NCI-H460 (cell line): ENCODE data around the gene CEBPZ.

DNA sequence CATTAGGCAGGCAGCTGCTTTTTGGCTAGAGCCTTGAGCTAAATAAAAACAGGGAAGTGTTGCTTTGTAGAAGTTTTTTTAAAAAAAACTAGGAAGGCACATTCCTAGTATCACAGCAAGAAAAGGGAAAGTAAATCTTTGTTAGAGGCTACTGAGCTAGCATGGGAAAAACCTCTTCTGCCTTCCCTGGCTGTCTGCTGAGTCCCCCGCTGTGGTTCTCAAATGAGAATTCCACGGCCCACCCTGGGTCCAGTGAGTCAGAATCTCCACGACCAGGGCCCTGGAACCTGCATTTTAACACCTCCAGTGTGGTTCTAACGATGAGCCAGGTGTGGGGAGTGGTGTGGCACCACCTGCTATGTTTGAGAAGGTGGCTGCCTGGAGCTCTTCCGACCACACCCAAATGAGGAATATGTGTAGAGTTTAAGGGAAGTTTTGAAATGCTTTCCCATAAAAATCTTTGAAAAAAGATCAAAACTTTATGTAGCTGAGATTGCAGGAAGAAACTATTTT lies 66.5 kb downstream of the VIT start:
RAMPAGE:
- cytosol, long total RNA, result no peak
- long total RNA, result no peak
- nucleus, long total RNA, result no peak

GRCh38 chr2:37179857-37180333 lies 8.6 kb downstream of the SULT6B1 start:
RAMPAGE:
- cytosol, long total RNA, result no peak
- long total RNA, result no peak
- nucleus, long total RNA, result no peak

DNA sequence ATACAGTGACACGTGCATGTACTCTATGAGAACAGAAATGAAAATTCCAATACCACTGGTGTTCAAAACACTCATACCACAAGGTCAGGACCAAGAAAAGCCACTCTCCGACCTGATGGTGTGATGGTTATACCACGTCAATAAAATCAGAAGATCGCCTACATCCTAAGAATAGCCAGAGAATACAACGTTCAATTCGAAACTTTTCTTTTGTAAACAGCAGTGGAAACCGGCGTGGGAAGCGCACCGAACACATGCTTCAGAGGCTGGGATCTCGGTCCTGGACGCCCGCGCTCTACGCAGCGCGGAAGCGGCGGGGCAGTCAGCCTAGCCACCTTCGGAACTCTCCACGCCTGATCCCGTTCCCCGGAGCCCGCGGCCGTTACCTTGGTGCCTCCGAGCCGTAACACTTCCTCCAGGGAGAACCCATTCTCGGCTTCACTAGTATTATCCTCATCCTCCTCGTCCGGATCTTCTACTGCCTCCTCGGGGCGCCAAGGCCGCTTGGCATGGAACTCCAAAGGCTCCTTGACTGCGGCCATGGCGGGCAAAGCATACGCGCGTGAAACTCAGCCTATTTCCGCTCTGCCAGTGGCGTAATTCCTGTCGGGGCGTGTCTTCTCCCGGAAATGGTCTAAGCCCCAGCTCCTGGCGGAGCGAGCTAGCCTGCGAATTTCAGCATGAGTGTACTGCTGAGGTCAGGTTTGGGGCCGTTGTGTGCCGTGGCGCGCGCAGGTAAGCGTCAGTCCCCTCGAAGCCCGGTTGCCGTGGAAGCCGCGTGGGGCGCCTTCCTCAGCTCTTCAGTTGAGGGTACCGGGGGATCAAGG lies at the start of gene CEBPZ:
Gene CEBPZ, minus strand, starts transcription at position 571 of the 827 bp plus-strand sequence.
RAMPAGE:
- cytosol, long total RNA, result start-site peak on the minus strand centred at position 552 of the sequence, 48 bp wide, 3,122 and 1,969 reads in 2 replicates; start-site peak on the plus strand centred at position 652 of the sequence, 64 bp wide, 353 and 298 reads in 2 replicates
- long total RNA, result start-site peak on the minus strand centred at position 544 of the sequence, 33 bp wide, 351 and 816 reads in 2 replicates; start-site peak on the plus strand centred at position 640 of the sequence, 39 bp wide, 72 and 391 reads in 2 replicates
- nucleus, long total RNA, result start-site peak on the minus strand centred at position 553 of the sequence, 34 bp wide, 2,694 and 832 reads in 2 replicates; start-site peak on the plus strand centred at position 662 of the sequence, 43 bp wide, 694 and 264 reads in 2 replicates

RAMPAGE:
- cytosol, long total RNA, result no peak
- long total RNA, result no peak
- nucleus, long total RNA, result no peak
Measured at GRCh38 chr2:37343336-37344126, 899 bp upstream of the QPCT start.

DNA sequence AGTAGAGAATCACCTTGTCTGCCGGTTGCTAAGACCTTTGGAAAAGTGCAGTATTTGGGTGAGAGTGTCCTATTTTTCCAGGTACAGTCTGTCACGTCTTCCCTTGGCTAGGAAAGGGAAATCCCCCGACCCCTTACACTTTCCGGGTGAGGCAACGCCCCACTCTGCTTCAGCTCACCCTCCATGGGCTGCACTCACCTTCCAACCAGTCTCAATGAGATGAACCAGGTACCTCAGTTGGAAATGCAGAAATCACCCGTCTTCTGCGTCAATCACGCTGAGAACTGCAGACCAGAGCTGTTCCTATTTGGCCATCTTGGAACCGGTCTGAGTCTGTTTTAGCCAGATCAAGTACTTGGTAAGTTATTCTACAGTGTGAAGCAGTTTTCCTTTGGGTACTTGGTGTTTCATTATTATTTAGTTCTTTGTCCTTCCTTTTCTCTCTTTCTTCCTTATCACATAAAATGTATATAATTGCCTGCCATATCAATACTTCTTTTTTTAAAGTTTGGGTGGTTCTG lies 71.4 kb downstream of the CDC42EP3 start:
RAMPAGE:
- cytosol, long total RNA, result no peak
- long total RNA, result no peak
- nucleus, long total RNA, result no peak

GRCh38 chr2:37629328-37629617 lies 42.2 kb downstream of the CDC42EP3 start:
RAMPAGE:
- cytosol, long total RNA, result no peak
- long total RNA, result no peak
- nucleus, long total RNA, result no peak

DNA sequence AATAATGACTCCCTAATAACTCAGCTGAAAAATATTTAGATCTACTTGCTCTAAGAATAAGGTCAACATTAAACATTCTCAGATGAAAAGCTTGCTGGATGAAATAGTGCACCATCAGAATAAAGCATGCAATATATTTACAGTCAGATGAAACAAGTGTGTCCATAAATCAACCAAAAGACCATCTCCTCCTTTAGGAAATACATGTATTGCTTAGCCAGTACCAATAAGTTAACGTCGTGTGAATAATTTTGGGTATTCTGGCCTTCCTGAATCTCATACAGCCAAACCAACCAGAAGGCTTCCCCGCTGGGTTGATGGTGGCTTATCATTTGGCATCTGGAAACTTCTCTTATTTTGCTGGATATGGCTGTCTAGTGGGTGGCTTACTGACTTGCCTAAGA lies 29.4 kb downstream of the CDC42EP3 start:
RAMPAGE:
- cytosol, long total RNA, result no peak
- long total RNA, result no peak
- nucleus, long total RNA, result no peak

RAMPAGE:
- cytosol, long total RNA, result no peak
- long total RNA, result no peak
- nucleus, long total RNA, result no peak
Measured at GRCh38 chr2:37665942-37666621, 5.4 kb downstream of the CDC42EP3 start.

DNA sequence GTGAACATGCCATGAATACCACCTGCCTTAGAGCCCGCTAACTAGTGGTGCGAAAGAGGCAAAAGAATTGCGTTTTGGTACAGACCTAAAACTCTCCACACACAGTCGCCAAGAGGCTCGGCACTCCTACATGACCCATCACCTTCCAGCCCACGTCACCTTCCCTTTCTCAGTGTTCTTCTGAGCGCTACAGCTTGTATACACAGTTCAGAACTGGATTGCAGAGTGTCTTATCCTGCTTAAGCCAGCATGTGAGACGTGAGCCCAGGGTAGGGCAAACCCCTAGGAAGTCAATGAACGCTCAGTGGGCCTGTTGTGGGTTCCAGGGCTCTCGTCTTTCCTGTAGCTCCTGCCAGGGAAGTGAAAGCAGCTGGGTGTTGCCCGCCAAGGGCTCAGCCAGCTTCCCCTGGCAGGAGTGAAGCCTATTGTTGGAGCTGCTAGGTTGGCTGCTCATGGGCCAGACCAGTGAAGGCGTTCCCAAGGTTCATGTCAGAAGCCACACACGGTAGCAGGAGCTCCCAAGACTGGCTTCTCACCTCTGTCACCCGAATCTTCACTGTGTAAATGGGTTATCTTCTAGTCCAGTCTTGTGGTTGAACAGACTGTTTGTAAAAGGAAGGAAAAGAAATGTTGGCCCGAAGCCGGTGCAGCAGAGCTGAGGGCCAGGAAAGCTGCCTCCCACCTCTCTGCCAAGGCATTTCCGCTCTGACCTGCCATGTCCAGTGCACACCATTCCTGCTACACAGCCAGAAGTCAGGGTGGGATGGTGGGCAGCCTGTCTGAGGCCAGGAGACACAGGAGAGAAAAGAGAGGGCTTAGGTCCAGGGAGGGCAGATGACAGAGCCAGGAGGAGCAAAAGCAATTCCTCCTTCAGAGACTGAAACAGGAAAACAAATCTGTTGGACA lies 69.7 kb upstream of the RMDN2 start:
RAMPAGE:
- cytosol, long total RNA, result no peak
- long total RNA, result no peak
- nucleus, long total RNA, result no peak

GRCh38 chr2:37905048-37905492 lies 20.0 kb upstream of the RMDN2 start:
RAMPAGE:
- cytosol, long total RNA, result no peak
- long total RNA, result no peak
- nucleus, long total RNA, result no peak

DNA sequence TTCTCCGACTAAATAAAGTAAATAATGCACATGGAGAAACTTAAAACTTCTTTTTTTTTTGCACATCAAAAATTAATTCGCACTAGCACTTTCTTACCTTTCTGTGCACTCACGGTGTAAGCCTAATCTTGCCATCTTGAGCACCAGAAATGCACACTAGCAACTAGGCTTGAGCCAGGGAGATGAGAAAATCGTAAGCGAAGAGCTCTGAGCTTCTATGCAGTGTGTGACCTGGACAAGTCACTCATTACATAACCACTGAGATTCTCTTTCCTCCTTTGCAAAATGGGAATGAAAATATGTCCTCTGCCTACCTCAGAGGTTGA lies 8.8 kb upstream of the RMDN2 start:
RAMPAGE:
- cytosol, long total RNA, result no peak
- long total RNA, result no peak
- nucleus, long total RNA, result no peak

RAMPAGE:
- cytosol, long total RNA, result no peak
- long total RNA, result no peak
- nucleus, long total RNA, result no peak
Measured at GRCh38 chr2:38068881-38069412, 7.0 kb downstream of the CYP1B1 start.

DNA sequence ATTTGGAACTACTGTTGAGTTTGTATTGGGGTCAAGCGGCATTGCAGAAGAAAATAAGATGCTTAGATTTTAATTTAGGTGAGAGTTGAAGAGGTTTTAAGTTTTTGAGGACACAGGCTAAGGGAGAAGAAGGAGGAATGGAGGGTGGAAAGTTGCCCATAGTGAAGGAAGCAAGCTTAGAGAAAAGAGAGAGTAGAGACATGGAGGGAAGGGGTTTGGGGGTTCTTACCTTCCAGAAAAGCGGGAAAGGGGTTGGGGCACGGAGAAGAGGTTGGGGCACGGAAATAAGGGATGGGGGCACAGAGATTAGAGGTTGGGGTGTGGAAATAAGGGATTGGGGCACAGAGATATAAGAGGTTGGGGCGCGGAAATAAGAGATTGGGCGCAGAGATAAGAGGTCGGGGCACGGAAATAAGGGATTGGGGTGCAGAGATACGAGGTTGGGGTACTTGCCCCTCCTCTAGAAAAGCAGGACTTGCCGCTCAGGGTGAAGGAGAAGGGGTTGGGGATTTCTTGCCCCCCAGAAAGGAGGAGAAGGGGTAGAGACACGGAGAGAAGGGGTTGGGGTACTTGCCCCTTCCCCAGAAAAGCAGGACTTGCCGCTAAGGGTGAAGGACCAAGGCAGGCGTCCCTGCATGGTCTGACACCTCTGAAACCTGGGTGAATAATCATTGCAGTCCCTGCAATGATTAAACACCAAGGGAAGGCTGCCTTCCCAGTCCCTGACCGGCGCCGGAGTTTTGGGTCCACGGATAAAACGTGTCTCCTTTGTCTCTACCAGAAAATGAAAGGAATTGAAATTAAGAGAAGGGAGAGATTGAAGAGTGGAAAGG lies 9.3 kb upstream of the CYP1B1 start:
RAMPAGE:
- cytosol, long total RNA, result no peak
- long total RNA, result no peak
- nucleus, long total RNA, result no peak

DNA sequence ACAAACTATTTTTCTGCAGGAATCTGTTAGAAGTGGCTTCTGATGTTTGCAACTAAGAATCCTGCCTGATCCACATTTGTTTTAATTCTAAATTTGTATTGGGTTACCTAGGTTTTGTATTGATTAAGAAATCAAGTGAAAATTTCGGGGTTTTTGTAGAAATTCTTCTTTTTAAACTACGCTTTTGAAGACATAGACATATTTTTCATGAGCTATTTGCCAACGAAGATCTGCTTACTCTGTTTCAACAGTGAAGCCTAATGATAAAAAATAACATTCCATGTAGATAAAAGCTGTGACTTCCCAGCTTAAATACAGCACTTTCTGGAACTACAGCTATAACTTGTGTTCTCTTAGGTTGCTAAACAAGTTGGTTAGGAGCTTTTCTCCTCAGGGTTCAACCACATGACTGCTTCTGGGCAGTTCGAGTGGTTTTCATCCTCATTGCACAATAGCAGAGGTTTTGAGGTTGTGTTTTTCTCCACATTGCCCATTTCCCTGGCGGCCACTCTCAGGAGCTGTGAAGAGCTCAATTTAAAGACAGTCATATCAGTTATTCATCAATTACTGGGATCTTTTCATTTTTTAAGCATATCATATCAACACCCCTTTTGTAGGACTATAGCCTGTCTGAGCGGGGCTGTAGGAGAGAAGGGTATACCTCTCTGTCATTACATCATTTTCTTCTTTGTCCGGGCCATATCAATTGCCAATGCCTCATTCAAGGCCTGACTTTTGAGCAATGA lies 102.1 kb upstream of the CYP1B1 start:
RAMPAGE:
- cytosol, long total RNA, result no peak
- long total RNA, result no peak
- nucleus, long total RNA, result no peak

DNA sequence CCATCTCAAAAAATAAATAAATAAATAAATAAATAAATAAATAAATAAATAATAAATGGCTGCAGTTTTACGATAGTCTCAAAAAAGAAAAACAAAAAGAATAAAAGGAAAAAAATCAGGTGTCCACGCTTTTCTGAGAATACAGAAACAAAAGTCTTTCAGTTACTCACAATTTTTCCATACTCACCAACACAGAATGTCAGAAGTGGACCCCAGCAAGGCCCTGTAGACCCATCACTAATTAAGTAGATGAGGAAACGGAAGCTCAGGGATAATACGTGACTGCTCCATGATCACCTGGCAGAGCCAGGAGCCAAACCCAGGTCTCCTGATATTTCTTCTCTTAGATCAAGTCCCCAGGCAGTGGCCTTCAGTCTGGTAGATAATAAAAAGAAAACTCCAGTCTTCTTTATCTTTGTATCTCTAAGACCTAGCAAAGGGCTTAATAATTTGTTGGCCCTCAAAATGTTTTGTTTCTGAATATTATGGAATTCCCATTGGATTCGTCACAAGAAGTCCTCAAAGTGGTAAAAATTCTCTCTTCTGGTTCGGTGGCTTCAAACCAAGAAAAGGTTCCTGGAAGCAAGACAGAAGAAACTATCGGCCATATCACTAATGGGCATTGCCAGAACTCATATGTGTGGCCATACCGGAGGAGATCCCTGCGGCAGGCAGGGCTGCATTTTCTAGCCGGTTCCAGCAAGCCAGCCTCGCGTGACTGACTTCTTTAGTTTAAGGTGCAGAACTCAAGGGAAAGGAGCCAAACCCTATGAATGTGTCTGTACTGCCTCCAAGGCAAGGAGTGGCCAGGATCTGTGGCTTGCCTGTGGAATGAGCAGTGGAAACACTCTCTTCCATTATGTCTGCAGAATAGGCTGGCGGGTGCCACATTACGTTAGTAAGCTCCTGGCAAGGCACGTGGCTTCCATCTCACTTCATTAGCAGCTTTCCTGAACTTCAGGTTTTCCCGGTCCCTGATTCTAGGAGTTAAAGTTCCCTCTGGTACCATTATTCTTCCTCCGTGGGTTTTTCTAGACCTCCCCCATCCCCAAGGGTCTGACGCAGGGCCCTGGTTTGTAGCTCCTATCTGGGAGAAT lies 137.9 kb downstream of the ATL2 start:
RAMPAGE:
- cytosol, long total RNA, result no peak
- long total RNA, result no peak
- nucleus, long total RNA, result no peak

RAMPAGE:
- cytosol, long total RNA, result no peak
- long total RNA, result no peak
- nucleus, long total RNA, result no peak
Measured at GRCh38 chr2:38508193-38508673, 94.5 kb downstream of the HNRNPLL start.

DNA sequence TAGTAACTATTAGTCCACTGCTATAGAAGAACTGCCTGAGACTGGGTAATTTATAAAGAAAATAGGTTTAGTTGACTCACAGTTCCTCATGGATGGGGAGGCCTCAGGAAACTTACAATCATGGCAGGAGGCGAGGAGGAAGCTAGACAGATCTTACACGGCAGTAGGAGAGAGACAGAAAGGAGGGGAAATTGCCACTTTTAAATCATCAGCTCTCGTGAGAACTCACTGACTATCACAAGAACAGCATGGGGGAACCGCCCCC lies 5.3 kb downstream of the GALM start:
RAMPAGE:
- cytosol, long total RNA, result no peak
- long total RNA, result no peak
- nucleus, long total RNA, result no peak

RAMPAGE:
- cytosol, long total RNA, result no peak
- long total RNA, result no peak
- nucleus, long total RNA, result no peak
Measured at GRCh38 chr2:38733421-38734012, 17.6 kb downstream of the SRSF7 start.

RAMPAGE:
- cytosol, long total RNA, result no peak
- long total RNA, result no peak
- nucleus, long total RNA, result no peak
Measured at GRCh38 chr2:38752119-38752488, 943 bp upstream of the SRSF7 start.

GRCh38 chr2:38985215-38985954 lies 95.7 kb downstream of the ARHGEF33 start:
RAMPAGE:
- cytosol, long total RNA, result no peak
- long total RNA, result no peak
- nucleus, long total RNA, result no peak